BE2C (cell line): ENCODE measurements around the genes ARGFX and ADCY5.

DNA sequence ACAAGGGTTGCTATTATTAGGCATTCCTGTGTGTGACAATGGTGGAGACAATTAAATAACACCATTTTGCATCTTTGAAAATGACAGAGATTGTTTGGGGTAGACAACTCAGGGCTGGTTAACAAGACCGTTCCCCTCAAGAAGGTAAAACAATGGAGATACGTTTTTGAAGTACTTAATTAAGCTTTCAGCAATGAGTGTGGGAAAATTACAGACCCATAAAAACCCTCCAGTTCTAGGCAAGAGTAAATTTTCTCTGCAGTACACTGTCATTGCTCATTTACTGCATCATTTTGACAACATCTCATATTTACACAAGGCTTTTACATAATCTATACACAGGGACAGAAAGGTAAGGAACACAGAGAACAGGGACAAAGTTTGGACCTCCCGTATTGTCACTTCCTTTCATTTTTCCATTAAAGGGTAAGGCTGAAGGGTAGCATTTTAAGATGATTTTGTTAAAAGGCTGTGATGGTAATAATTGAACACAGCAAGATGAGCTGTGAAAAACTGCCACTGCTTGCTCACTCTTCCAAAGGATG, 7.3 kb upstream of the HGD start:
- RRBS = no CpG with 5 or more reads among the region's 3 CpGs

GRCh38 chr3:121567683-121568139, at the start of gene ARGFX:
Gene ARGFX (plus strand): TSS chr3:121567949.
- RRBS = no CpG with 5 or more reads among the region's 4 CpGs

DNA sequence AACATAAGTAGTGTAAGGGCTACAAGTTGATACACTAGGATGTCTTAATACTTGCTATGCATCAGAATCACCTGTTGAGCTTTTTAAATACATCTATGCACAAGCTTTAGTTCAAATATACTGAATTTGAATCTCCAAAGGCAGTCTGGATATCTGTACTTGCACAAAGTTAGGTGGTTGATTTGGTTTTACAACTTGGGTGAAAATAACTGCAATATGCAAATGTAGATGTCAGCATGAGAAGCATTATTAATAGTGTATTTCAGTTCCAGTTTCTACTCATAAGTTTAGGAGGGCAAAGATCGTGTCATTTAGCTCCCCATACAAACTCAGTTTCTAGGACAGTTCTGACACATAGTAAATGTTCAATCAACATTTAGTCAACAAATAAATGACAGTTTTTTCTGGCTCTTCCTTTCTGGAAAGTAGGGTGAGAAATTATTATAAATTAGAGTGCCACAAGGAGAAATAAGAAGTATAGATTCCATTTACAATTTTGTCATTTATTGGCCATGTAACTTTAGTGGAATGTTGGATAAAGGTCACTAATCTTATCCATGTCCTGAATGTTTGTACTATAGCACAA, 25.5 kb downstream of the IQCB1 start:
- RRBS = no CpG with 5 or more reads among the region's 1 CpG

DNA sequence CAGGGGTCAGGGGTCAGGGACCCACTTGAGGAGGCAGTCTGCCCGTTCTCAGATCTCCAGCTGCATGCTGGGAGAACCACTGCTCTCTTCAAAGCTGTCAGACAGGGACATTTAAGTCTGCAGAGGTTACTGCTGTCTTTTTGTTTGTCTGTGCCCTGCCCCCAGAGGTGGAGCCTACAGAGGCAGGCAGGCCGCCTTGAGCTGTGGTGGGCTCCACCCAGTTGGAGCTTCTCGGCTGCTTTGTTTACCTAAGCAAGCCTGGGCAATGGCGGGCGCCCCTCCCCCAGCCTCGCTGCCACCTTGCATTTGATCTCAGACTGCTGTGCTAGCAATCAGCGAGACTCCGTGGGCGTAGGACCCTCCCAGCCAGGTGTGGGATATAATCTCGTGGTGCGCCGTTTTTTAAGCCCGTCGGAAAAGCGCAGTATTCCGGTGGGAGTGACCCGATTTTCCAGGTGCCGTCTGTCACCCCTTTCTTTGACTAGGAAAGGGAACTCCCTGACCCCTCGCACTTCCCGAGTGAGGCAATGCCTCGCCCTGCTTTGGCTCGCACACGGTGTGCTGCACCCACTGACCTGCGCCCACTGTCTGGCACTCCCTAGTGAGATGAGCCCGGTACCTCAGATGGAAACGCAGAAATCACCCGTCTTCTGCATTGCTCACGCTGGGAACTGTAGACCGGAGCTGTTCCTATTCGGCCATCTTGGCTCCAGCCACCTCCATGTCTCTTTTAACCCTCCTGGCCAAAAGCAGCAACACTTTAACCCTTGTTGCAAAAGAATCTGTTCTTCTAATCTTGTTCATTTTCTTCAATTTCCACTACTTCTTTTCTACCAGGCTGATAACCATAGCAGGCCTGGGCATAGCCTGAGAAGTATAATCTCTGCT, 44.1 kb downstream of the SLC15A2 start:
- RRBS = no CpG with 5 or more reads among the region's 30 CpGs

DNA sequence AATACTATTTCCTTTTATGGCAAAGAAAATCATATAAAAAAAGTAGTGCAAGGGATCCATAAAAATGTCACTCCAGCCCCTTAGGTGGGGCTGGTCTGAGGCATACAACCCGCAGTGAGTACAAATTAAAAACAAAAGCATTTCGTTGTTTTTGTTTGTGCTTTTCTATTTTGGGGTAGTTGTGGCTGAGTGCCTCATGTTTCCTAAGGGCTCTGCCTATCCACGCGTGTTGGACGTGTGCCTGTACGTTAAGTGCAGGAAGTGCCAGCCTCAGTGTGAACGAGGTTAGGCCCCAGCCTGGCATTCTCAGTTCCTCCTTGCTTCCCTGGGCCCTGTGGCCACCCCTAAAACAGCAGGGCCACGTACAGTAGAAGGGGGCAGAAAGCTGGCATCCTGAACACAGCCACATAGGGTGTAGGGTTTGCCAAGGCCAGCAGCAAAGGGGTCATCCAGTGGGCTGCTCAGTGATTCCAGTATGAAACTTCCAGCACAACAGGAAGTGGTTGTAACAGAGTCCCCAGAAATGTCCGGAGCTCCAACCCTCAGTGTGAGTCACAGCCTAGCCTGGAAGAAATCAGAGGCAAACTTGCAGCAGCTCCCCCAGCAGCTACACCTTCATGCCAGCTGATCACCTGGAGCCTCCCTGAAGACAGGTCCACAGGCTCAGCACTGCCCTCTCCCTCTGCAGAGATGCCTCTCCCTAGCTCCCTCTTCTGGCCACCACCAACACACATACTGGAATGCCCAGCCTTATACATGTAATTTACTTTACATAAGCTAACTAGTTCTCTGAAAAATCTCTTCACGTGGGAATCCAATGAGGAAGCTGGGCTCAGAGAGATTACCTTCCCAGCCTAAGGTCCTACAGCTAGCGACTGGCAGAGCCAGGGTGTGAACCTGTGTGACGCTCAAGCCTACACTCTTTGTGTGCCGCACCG, 26.8 kb downstream of the ILDR1 start:
- RRBS = no CpG with 5 or more reads among the region's 14 CpGs

DNA sequence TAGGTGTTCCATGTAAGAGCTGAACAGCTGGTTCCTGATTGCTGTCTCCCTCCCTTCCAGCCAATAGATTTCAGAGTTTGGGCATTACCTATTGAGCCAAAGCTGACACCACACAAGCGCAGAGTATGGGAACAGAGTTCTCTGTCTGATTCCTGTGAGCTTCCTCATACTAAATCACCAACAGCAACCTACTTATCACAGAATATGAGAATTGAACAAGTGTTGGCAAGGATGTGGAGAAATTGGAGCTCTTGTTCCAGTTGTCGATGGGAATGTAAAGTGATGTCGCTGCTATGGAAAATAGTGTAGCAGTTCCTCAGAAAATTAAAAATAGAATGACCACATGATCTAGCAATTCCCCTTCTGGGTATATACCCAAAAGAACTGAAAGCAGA, 33.3 kb downstream of the CD86 start:
- RRBS = no CpG with 5 or more reads among the region's 3 CpGs

DNA sequence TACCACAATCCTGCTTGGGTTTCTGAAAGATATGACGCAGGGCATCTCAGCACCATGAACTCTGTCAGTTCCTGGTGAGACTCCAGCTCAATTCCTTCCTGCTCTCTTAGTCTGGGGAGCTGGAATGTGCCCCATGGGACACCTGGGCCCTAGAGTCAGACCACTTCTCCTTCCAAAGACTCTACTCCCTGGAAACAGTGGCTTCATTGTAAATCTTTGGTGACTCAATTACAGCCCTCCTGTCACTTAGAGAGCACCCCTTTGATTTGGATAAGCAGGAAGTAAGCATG, 50.5 kb downstream of the CD86 start:
- RRBS = no CpG with 5 or more reads among the region's 1 CpG

- RRBS = no CpG with 5 or more reads among the region's 24 CpGs
These were observed 19.9 kb upstream of the PARP14 start for GRCh38 chr3:122660604-122661288.

DNA sequence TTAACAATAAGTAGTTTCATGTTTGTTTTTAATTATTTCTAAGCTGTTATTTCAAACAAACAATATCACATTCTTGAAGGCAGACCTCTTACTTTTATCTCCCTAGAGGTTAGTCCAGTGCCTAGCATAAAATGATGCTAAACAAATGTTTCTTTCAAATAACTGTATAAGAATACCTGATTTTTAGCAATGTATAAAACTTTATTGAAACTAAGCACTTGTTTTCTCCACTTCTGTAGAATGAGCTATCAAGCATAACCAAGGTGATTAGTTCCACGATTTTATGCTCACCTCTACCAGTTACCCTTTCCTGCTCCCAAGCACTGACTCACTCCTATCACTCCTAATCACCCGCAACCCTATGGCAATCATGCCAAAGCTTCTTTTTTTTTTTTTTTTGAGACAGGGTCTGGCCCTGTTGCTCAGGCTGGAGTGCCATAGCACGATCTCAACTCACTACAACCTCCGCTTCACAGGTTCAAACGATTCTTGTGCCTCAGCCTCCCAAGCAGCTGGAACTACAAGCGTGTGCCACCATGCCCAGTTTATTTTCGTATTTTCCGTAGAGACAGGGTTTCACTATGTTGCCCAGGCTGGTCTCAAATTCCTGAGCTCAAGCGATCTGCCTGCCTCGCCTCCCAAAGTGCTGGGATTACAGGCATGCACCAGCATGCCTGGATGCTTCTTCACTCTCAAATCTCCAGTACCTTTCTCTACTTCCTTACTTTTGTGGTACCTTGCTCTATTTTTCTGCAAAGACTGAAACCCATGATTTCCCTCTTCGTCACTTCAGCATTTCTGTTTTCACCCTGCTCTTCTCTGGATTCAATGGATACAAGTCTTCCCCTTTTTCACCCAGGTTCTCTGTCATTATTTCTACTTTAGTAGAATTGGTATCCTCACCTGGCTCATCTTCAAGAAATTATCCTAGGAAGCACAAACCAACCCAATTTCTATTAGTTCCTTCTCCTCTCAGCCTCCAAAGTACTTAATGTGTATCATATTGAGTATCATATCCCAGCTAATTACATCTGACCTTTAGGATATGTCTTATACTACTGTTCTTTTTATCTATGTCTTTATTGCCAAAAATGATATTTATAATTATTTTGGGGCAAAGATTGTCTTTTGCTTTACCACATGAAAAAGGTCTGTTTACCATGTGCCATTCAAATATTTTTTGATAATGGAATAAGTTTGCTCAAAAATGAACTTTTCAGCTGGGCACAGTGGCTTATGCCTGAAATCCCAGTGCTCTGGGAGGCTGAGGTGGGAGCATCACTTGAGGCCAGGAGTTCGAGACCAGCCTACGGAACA, 3.7 kb downstream of the HSPBAP1 start:
- RRBS = no CpG with 5 or more reads among the region's 13 CpGs

- RRBS = no CpG with 5 or more reads among the region's 3 CpGs
These were observed 2.4 kb downstream of the SLC49A4 start for GRCh38 chr3:122797268-122797710.

DNA sequence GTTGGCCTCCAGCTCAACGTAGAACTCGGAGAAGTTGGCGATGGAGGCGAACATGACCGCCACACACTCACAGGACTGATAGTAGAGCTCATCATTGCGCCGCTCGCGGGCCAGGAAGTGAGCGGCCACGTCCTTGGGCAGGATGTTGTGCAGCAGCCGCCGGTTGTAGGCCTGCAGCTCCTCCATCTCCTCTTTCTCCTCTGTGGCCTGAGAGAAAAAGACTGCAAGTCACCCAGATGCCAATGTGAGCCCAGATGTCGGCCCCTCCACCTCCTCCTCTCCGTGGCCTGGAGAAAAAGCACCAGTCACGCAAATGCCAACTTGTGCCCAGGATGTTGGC, 89.4 kb downstream of the SEC22A start:
- RRBS = no CpG with 5 or more reads among the region's 16 CpGs

DNA sequence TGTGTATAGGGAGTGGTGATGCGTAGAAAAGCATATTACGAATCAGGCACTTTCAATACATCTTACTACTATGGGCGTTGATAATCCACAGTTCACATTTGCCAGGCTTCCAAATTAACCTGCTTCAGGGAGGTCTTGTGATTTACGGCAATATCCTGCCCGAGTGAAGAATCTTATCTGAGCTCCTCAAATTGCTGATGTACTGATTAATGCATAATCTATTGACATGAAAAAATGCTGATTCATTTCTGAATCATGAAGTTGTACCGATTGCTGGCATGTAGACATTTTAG, 97.1 kb downstream of the SEC22A start:
- RRBS = no CpG with 5 or more reads among the region's 6 CpGs

DNA sequence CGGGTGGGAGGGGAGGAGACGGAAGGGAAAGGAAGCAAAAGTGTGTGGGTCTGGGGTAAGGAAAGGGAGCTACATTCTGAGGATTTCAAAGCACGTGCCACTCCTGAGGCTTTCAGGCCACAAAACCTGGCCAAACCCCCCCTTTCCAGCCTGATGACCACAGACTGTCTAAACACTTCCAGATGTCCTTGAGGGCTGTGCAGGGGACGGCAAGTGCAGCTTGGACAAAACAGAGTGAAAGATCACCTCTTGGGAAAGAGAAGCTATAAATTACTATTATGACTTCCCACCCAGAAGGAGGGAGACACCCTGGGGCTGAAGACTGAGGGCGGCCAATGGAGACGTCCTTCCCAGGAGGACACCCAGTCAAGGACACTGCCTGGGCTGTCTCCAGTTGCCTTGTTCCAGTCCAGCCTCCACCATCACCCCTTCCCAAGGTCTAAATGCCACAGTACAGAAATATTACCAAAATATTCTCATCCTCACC, 57.7 kb downstream of the ADCY5 start:
- RRBS = no CpG with 5 or more reads among the region's 6 CpGs

- RRBS = no CpG with 5 or more reads among the region's 6 CpGs
These were observed 50.4 kb downstream of the ADCY5 start for GRCh38 chr3:123398431-123398880.

DNA sequence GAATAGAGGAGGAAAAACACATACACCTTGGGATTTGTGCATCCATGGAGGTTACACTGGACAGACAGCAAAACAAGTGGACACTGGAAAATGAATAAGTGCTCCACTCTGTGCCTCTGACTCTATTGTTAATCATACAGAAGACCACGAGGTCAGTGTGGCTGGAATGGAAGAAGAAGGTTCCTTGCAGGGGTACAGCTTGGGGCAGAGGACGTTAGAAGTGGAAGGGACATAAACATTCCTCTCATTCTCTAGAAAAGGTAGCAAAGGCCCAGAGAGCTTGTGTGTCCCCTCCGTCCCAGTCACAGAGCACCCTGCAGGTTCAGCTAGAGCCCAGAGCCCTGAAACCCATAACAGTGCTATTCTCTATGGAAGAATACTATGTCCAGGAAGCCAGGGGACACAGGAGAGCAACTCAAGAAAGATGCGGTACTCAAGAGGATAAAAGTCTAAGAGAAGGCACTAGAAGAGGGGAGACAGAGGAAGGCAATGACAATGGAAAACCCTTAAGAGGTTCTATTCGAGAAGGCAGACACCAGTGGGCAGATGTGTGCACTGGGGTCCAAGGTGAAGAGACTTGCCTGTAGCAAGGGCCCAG, 3.0 kb downstream of the ADCY5 start:
- RRBS = no CpG with 5 or more reads among the region's 5 CpGs

- RRBS = 26% methylated on average over 40 of the region's 88 CpGs
These were observed at the start of gene ADCY5 for GRCh38 chr3:123448447-123449210. Gene ADCY5 (minus strand): TSS chr3:123449090.

DNA sequence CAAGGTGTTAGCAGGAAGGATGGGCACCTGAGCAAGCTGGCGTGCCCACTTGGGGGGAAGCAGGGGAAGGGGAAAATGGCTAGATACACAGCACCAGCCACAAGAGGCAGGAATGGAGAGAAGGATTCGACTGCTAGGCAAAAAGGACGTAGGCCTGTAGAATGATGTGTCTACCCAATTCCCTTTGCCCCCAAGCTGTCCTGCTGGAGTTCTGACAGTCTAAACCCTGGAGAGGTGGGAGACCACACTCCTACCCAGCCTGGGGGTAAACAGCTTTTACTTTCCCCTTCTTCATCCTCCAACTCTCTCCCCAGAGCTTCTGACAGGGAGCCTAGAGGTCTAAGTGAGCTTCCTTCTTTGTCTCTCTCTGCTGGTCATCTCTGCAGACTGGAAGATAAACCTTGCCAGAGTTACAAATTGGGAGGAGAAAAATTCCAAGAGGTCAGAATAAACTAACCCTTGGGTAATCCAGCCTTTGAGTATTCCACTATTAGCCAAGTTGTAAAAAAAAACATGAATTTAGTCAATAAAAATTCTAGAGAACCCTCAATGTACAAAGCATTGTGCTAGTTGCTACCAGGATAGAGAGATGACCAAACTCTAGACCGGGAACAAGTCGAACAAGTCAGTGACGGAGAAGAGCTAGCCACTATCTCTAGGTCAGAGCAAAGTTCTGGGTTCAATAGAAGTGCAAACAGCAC, 2.0 kb upstream of the ADCY5 start:
- RRBS = no CpG with 5 or more reads among the region's 6 CpGs

DNA sequence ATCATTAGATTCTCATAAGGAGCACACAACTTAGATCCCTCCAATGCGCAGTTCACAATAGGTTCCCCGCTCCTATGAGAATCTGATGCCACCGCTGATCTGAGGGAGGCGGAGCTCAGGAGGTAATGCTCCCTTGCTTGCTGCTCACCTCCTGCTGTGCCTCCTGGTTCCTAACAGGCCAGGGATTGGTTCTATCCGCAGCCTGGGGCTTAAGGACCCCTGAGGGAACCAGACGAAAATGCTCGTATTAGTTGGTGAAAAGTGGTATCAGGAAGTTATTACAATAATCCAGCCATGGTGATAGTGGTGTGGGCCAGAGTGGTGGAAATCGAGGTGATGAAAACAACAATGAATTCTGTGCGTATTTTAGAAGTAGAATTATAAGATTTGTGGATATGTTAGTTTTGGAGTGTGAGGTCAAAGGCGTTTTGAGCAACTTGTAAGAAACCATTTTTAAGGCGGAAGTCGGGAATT, 1.4 kb upstream of the HACD2 start:
- RRBS = no CpG with 5 or more reads among the region's 12 CpGs

DNA sequence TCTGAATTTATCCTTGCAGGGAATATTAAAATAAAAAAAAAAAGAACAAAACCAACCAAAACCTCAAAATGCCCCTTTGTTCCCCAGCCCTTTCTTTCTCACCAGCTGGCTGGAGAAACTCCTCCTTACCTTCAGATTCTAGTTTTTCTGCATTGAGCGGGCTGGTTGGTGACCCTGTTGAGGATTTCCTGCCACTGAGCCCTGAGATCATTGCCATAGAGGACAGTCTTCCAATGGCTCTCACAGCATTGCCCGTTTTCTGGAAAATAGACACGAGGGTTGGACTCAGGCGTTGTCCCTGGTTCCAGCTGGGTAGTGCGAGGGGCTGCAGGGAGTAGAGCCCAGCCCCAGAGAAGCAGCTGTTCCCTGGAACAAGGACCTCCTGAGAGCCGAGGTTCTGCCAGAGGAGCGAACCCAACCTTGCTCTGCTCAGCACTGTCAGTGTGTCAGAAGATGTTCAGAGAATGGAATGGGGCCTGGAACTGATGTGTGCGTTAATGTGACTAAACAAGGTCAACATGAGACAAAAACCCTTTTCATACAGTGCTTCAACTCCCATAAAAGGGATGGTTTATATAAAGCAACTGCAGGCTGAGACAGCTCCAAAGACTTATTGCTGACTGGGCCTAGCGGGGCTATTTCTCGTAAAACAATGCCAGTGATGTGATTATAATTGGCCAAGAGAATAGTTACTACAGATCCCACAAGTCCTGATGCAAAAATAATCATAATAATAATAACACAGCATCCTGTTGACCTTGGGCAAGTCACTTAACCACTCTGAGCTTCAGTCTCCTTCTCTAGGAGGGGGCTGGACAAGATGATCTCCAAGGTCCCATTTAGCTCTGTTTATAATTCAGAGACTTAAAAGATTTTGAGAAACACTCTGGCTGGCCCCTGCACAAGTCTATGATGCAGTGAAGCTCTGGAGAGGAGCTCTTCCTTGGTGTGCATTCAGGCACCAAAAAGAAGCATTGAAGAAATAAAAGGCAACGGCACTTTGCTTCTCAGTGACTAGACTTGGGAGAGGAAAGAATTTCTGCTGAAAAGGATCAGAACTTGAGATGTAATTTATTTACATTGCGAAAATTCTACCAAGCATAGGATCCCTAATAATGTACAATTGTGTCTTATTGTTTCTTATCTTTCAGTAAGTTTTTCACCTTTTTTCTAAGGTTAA, 35.6 kb upstream of the HACD2 start:
- RRBS = no CpG with 5 or more reads among the region's 12 CpGs

GRCh38 chr3:123657374-123657968, 72.6 kb upstream of the HACD2 start:
- RRBS = no CpG with 5 or more reads among the region's 8 CpGs